ENCODE results near the genes PLPPR3 and TMEM259.

GRCh38 chr19:798080-799060, 1.1 kb downstream of the PTBP1 start:
- PRO-cap = no peak
- RAMPAGE, long total RNA, 3 experiments = no peak in any of the 3 experiments

DNA sequence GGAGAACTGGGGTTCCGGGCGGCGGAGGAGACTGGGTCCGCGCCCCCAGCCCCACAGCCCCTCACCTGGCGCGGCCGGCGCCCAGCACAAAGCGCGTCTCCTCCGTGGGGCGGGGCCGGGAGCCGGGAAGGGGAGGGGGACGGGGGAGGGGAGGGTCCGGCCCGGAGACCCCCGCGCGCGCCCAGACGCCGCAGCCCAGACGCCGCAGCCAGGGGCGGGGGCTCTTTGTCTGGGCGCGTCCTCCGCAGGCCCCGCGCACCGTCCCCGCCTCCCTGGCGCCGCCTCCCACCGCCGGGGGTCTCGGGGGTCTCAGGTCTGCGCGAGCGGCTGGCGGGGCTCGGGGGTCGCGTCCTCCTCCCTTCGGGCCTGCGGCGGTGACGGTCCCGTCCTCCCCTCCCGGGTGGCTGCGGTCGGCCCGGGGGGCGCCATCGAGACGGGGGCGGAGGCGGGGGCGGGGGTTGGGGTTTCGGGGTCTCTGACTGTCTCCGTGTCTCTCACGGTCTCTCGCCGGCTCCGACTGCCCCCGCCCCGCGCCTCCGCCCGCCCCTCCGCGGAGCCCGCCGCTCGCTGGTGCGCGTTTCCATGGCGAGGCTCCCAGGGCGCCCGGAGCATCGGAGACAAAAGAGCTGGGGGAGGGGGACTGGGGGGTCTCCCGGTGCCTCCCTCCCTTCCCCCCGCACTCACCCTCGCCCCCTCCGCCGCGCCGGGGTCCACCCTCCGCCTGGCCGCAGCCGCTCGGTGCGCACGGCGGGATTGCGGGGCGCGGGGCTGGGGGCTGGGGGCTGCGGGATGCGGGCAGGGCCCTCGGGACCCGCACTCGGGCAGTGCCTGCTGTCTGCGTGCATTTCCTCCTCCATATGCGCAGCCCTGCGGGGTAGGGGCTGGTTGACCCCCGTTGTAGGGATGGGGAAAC, at the start of gene PLPPR3:
Gene PLPPR3 (minus strand): TSS at position 106 of the 913 bp plus-strand sequence.
- PRO-cap = no peak
- RAMPAGE, long total RNA, 3 experiments = no peak in any of the 3 experiments

- PRO-cap = no peak
- RAMPAGE, long total RNA, 3 experiments = no peak in any of the 3 experiments
Observed at GRCh38 chr19:926186-926395, 256 bp downstream of the ARID3A start.

DNA sequence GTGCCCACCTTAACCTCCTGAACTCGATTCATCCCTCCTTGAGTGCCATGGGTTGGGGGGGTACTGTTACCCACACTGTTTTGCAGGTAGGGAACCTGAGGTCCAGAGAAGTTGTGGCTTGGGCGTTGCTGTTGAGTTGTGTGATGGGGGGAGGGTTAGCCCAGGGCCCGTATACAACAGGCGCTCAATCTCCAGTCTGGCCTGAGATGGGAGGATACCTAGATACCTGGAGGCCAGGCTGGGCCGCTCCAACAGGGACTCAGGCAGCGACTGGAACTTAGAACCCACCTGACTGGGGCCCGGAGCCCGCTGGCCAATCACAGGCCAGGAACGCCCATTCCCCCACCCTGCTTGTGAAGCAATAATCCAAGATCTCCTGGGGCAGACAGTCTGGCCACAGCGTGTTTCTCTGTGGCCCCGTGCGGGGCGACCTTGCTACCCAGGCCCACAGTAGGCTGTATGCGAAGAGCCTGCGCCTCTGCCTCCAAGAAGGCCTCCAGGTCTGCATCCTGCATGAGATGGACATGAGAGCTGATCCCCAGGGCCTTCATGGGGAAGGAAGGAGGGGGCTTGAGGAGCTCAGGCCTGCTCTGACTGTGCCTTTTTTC, 2.9 kb downstream of the ARID3A start:
- PRO-cap = no peak
- RAMPAGE, long total RNA, 3 experiments = no peak in any of the 3 experiments

- PRO-cap = no peak
- RAMPAGE, long total RNA, 3 experiments = no peak in any of the 3 experiments
Observed at GRCh38 chr19:940508-941798, 15.1 kb downstream of the ARID3A start.

DNA sequence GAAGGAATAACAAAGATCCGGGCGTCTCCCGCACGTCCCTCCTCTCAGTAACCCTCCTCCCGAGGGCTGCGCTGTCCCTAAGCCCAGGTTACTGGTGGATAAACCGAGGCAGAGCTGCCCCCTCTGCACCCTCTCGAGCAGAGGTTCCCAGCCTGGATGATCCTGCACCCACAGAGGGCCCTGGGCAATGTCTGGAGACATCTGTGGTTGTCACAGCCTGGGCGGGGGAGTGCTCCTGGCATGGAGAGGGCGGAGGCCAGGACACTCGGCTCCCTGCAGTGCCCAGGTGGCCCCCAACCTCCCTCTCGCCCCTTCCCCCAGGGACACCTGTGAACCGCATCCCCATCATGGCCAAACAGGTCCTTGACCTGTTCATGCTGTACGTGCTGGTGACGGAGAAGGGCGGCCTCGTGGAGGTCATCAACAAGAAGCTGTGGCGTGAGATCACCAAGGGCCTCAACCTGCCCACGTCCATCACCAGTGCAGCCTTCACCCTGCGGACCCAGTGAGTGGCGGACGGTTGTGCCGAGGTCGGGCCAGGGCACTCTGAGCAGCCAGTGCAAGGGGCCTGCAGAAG, 20.1 kb upstream of the WDR18 start:
- PRO-cap = no peak
- RAMPAGE, long total RNA, 3 experiments = no peak in any of the 3 experiments

GRCh38 chr19:982516-983277, 1.4 kb upstream of the WDR18 start:
- PRO-cap = no peak
- RAMPAGE, long total RNA, 3 experiments = no peak in any of the 3 experiments

DNA sequence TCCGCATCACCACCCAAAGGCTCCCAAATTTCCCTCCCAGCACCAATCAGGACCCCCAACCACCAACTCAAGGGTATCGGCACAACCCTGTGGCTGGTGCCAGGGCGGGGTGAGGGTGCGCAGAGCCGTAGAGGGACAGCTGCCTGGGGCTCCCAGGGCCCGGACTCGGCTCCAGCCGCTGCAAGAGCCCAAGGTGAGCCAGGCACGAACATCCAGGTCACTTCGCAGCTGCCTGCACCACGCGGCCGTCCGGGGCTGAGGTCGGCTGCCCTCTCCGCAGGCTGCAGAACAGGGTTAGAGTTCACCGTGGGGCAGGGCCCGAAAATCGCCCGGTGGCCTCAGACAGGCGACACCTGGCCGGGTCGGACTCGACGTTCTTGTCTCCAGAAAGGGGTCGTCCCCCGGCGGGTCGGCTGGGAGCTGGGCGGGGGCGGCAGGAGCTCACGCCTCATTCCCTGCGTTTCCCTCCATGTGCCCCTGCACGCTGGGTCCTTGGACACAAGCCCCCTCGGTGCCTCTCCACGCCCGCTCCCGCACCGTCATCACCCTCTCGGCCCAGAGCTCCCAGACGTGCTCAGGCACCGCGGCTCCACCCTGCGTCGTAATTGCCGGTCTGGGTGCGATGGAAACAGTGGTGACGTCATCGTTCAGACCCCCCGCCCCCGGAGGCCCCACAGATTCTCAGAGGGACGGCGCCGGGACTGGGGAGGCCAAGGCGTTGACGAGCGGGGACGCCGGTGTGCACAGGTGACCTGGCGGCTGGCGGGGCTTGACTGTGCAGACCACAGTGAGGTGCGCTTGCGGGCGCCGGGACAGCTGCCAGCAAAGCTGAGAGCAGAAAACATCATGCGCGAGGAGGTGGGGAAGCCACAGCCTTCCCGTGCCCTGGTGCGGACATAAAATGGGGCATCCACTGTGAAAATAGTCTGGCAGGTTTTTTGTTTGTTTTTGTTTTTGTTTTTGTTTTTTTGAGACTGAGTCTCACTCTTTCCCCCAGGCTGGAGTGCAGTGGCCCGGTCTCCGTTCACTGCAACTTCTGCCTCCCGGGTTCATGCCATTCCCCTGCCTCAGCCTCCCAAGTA, 4.0 kb upstream of the GRIN3B start:
- PRO-cap = no peak
- RAMPAGE, long total RNA, 3 experiments = no peak in any of the 3 experiments

GRCh38 chr19:1020374-1021450, at the start of gene TMEM259:
TMEM259 (minus strand) TSS chr19:1021123.
- PRO-cap = unidirectional peak, minus-strand start at chr19:1021123; unidirectional peak, minus-strand start at chr19:1021161; bidirectional peak, plus-strand start at chr19:1021517, minus-strand start at chr19:1021242
- RAMPAGE, long total RNA, 3 experiments = start-site peak on the minus strand in 1 of 3 experiments, at chr19:1021115-1021133 at its widest, 28 reads per replicate

- PRO-cap = no peak
- RAMPAGE, long total RNA, 3 experiments = no peak in any of the 3 experiments
Observed at GRCh38 chr19:1065340-1066584, 1.2 kb upstream of the ARHGAP45 start.

DNA sequence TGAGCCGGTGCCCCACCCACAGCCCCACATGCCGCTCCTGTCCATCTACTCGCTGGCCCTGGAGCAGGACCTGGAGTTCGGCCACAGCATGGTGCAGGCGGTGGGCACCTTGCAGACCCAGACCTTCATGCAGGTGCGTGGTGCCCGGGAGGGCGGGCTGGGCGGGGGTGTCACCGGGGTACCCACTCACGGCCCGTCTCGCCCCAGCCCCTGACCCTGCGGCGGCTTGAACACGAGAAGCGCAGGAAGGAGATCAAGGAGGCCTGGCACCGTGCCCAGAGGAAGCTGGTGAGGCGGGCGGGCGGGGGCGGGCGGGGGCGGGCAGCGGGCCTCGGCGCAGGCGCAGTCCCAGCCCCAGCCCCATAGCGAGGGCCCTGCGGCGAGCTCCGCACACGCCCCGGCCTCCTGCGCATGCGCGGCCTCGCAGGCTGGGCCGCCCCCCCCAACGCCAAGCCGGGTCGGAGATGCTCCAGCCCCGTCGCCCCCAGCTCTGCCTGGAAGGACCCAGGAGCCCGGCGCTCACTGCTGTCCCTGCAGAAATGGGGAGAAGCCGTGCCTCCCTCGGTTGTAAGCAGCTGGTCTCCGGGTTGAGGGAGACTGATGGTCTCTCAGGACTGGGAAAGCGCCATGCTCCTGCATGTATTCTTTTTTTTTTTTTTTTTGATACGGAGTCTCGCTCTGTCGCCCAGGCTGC, 7.8 kb downstream of the ARHGAP45 start:
- PRO-cap = no peak
- RAMPAGE, long total RNA, 3 experiments = no peak in any of the 3 experiments

DNA sequence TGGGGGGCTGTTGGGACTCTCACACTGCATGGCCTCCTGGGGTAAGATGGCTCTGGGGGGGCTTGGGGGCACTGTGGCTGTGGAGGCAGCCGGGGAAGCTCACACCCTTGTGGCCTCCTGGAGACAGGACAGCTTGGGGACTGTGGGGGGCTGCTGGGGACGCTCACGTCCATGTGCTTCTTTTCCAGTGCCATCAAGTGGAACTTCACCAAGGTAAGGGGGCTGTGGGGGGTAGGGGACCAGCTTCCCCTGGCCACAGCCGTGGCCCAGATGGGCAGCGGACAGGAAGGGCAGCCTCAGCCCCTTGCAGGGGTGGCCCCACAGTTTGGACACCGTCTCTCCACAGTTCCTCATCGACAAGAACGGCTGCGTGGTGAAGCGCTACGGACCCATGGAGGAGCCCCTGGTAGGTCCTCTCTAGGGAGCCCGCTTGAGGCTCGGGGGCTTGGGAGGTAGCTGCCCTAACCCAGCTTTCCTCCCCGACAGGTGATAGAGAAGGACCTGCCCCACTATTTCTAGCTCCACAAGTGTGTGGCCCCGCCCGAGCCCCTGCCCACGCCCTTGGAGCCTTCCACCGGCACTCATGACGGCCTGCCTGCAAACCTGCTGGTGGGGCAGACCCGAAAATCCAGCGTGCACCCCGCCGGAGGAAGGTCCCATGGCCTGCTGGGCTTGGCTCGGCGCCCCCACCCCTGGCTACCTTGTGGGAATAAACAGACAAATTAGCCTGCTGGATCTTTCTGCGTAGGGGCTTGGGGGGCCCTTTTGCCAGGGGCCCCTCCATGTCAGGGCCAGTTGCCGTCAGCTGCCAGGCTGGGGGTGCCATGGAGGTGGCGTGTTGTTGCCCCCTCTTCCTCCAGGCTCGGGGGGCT, 2.5 kb downstream of the GPX4 start:
- PRO-cap = no peak
- RAMPAGE, long total RNA, 3 experiments = no peak in any of the 3 experiments

GRCh38 chr19:1133753-1134058, 29.9 kb downstream of the GPX4 start:
- PRO-cap = no peak
- RAMPAGE, long total RNA, 3 experiments = no peak in any of the 3 experiments

GRCh38 chr19:1146874-1147262, 27.2 kb downstream of the SBNO2 start:
- PRO-cap = no peak
- RAMPAGE, long total RNA, 3 experiments = no peak in any of the 3 experiments

- PRO-cap = no peak
- RAMPAGE, long total RNA, 3 experiments = start-site peak on the minus strand in 1 of 3 experiments, at chr19:1154242-1154400 at its widest, 6 reads per replicate
Observed at GRCh38 chr19:1154093-1154569, 19.9 kb downstream of the SBNO2 start.

DNA sequence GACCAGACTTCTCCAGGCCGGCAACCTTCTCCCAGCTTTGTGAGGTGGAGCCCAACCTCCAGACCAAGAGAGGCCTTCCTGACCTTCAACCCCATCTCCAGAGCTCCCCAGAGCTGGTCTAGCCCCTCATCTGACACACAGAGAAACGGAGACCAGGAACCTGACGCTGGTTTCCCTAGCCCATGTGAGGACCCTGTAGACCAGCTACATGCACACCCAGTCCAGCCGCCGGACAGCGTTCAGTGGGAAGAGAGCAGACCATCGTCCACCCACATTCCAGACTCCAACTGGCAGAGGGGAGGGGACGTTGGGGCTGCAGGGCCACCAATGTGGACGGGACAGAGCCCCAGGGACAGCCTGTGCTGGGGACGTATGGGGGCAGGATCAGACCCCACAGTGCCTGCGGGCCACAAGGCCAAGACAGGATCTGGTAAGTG, 11.4 kb downstream of the SBNO2 start:
- PRO-cap = no peak
- RAMPAGE, long total RNA, 3 experiments = no peak in any of the 3 experiments

- PRO-cap = no peak
- RAMPAGE, long total RNA, 3 experiments = start-site peak on the minus strand in 1 of 3 experiments, at chr19:1168972-1169204 at its widest, 12 reads per replicate
Observed at GRCh38 chr19:1168273-1169508, 5.4 kb downstream of the SBNO2 start.

DNA sequence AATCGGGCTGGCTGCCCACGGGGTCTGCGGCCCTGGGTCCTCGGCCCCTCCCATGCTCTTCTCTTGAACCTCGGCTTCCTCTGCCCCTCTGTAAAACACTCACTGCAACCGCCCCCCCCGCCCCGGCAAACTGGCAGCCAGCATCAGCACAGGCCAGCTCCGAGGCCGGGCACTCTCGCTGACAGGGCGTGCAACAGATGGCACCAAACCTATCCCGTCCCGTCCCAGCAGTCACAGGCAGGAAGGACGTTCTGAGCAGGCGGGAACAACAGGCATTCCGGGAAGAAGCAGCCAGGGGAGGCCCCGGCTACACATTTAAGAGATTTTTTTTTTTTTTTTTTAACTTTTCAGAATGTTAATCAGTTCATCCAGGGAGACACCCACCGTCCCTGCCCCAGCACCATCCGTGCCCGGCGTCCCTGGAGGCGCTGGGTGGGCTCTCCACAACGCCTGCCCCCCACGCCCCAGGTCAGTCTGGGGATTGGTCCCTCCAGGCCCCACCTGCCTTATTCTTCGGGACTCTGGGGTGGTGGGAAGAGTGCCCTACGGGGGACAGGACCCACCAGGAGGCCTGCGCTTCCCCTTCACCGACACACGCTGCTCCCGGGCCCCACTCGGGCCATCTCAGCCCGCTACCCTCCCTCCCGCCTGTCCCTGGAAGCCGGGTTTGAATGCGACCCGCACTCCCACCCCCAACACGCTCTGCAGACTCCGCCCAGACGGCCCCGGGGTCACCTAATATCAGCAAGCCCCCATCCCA, 1.2 kb downstream of the SBNO2 start:
- PRO-cap = bidirectional peak, plus-strand start at position 275 of the sequence, minus-strand start at position 199 of the sequence
- RAMPAGE, long total RNA, 3 experiments = no peak in any of the 3 experiments

DNA sequence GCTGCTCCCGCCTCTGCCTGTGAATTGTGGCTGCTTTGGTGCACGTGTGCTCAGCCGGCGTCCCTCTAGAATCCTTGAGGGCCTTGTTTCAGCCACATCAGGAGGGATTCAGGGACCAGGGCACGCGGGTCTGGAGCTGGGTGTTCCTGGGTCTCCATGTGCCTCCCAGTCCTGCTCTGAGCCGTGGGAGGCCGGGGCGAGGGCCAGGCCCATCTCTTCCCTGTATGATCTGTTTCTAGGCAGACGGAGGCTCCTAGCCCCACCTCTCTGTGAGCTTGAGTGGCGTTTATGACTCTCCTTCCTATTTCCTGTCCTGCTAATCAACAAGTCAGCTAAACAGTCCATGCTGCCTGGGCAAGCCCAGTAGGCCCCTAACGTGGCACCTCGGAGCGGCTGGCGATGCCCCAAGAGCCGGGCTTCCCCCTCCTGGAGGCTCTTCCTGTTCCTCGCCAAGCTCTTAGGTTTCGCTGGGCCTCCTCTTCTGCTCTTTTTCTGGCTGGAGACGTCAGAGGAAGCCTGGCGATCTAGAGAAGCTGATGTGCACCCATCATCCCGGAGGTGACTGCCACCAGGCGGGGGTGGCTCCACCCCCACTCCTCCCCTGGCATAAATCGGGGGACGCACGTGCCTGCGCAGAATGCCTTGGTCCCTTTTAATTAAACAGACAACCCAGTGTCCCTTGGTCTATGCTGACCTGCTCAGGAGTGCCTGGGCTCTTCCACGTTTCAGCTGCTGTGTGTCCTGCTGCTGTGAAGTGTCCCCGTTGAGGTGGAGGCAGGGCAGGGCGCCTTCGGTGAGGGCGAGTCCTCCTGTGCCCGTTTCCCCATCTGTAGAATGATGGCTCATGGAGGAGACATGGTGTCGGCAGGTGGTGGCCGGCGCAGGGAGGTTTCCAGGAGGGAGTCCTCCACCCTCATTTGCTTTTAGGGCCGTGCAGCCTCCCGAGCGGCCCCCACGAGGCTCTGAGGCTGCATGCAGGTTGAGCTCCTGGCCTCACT, 8.4 kb downstream of the STK11 start:
- PRO-cap = bidirectional peak, plus-strand start at position 319 of the sequence, minus-strand start at position 218 of the sequence; bidirectional peak, plus-strand start at position 508 of the sequence, minus-strand start at position 459 of the sequence
- RAMPAGE, long total RNA, 3 experiments = no peak in any of the 3 experiments

GRCh38 chr19:1229787-1230003, 8.1 kb downstream of the CBARP start:
- PRO-cap = no peak
- RAMPAGE, long total RNA, 3 experiments = no peak in any of the 3 experiments

Measured in subcutaneous adipose tissue (tissue), 3 donors.